Measurements from ENCODE around the genes KCNAB1, TIPARP and PTX3.

DNA sequence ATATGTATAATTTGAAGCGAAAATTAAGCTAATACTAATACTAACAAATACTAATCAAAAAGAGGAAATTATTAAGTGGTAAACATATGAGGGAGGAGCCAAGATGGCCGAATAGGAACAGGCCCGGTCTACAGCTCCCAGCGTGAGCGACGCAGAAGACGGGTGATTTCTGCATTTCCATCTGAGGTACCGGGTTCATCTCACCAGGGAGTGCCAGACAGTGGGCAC, 344.2 kb downstream of the RAP2B start:
- PRO-cap, 7 experiments, result no peak in any of the 7 experiments
- RAMPAGE, long total RNA, 2 experiments, result no peak in any of the 2 experiments

- PRO-cap, 7 experiments, result no peak in any of the 7 experiments
- RAMPAGE, long total RNA, 2 experiments, result no peak in any of the 2 experiments
Measured at GRCh38 chr3:155232397-155232936, 61.0 kb downstream of the STRIT1 start.

DNA sequence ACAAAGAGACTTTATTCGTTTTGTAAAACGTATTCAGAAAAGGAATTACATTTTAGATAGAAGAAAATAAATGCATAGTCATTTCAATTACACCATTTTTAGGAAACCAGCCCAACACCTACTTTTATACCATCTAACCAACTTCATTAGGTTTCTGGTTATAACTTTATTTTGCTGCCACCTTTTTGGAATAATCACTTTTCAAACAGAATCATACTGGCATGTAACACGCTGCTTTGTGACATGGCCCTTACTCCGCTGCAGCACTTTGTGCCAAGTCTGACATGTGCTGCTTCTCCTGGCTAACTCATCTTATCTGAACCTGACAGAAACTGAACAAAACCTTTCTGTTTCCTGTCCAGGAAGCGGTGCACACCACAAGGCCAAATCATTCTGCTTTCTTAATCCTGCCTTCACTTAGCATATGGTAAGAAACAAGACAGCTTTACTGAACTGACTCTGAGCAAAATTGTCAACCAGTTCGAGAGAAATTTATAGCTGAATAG, 41.3 kb upstream of the STRIT1 start:
- PRO-cap, 7 experiments, result no peak in any of the 7 experiments
- RAMPAGE, long total RNA, 2 experiments, result no peak in any of the 2 experiments

GRCh38 chr3:155598674-155599096, 146.2 kb downstream of the PLCH1 start:
- PRO-cap, 7 experiments, result no peak in any of the 7 experiments
- RAMPAGE, long total RNA, 2 experiments, result no peak in any of the 2 experiments

DNA sequence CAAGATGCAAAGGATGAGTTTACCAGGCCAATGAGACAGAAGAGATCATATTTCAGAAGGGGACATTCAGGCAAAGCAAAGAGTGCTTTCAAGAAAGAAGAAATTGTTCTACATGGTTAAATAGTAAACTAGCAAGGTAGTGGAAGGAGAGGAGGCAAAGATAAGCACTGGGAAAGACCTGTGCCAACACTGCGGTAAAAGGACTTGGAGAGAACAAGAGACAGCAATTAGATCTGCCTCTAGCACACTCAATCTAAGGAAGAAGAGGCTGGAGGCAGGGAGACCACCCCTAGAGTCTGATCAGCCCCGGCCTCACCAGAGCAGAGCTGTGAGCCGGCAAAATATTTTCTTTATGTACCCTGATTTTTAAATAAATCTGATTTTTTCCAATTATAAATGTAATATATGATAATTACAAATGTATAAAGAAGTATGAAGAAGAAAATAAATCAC, 79.5 kb downstream of the PLCH1 start:
- PRO-cap, 7 experiments, result no peak in any of the 7 experiments
- RAMPAGE, long total RNA, 2 experiments, result no peak in any of the 2 experiments

GRCh38 chr3:155743625-155743942, 1.3 kb downstream of the PLCH1 start:
- PRO-cap, 7 experiments, result no peak in any of the 7 experiments
- RAMPAGE, long total RNA, 2 experiments, result no peak in any of the 2 experiments

DNA sequence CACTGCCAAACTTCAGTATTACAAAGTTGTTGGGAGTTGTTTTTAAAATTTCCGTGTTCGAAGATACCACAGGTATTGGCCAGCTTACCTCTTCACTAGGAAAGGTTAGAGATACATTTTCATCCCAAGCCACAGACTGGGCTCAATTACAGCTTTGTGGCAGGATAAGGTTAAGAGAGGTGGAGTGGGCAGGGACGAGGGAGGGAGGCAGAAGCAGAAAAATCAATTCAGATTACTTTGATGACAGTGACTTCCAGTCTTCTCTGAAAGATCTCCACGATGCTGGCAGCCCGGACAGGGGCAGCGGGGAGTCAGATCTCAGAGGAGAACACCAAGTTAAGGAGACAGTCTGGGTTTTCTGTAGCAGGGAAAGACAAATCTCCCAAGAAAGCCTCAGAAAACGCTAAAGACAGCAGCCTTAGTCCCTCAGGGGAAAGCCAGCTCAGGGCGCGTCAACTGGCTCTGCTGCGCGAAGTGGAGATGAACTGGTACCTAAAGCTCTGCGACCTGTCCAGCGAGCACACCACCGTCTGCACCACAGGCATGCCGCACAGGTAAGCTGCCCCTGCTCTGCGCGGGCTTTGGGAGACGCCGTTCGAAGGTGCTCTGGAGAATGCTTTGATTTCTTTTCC, at the start of gene KCNAB1:
Gene KCNAB1, plus strand, starts transcription at position 246 of the 632 bp plus-strand sequence.
- PRO-cap, 7 experiments, result no peak in any of the 7 experiments
- RAMPAGE, long total RNA, 2 experiments, result no peak in any of the 2 experiments

GRCh38 chr3:156455692-156456263, 99.1 kb downstream of the SSR3 start:
- PRO-cap, 7 experiments, result no peak in any of the 7 experiments
- RAMPAGE, long total RNA, 2 experiments, result no peak in any of the 2 experiments

GRCh38 chr3:156537856-156538491, 16.9 kb downstream of the SSR3 start:
- PRO-cap, 7 experiments, result no peak in any of the 7 experiments
- RAMPAGE, long total RNA, 2 experiments, result no peak in any of the 2 experiments

- PRO-cap, 7 experiments, result peak in 7 of 7 experiments; most common plus-strand start chr3:156674590 (in 7); most common minus-strand start chr3:156674444 (in 5)
- RAMPAGE, long total RNA, 2 experiments, result start-site peak on the plus strand in 2 of 2 experiments, at chr3:156674585-156674624 at its widest, 1,533 to 4,052 reads per replicate; start-site peak on the minus strand in 2 of 2 experiments, at chr3:156674076-156674382 at its widest, 7 to 54 reads per replicate
Measured at GRCh38 chr3:156673846-156674734, at the start of gene TIPARP. TSS of gene TIPARP (plus strand) at chr3:156674590.

DNA sequence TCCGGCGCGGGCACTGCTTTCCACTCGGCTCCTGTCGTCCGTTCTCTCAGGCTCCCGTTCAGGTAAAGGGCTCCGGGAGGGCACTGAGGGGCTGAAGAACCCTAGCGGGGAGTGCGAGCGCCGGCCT, 208 bp downstream of the TIPARP start:
- PRO-cap, 7 experiments, result peak in 1 of 7 experiments; most common plus-strand start position 94 of the sequence (in 1); most common minus-strand start position 68 of the sequence (in 1)
- RAMPAGE, long total RNA, 2 experiments, result no peak in any of the 2 experiments

DNA sequence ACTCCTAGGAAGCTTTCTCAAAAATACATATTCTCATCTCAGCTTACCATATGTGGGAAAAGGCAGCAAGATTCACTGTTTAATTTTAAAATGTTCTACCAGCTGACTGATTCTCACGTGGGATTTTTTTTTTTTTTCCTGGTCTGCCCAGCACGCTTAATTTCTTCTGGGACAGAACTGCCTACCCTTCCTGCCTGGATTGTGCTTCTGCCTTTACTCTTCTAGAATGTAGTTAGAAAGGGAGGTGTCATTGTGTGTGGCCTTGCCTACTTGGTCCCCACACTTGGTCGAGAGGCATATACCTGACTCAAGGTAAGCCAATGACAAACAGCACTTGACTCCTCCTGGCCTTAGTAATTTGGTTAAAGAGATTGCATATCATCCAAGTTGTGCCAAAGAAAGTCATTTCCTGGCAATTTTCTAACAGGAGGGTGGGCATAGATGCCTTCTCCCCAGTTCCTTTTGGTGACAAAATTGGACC, 8.1 kb upstream of the LEKR1 start:
- PRO-cap, 7 experiments, result no peak in any of the 7 experiments
- RAMPAGE, long total RNA, 2 experiments, result no peak in any of the 2 experiments

GRCh38 chr3:157088439-157089034, 71.4 kb downstream of the CCNL1 start:
- PRO-cap, 7 experiments, result peak in 7 of 7 experiments; most common plus-strand start chr3:157088920 (in 5); most common minus-strand start chr3:157088717 (in 7)
- RAMPAGE, long total RNA, 2 experiments, result start-site peak on the minus strand in 2 of 2 experiments, at chr3:157088688-157088996 at its widest, 5 to 74 reads per replicate

DNA sequence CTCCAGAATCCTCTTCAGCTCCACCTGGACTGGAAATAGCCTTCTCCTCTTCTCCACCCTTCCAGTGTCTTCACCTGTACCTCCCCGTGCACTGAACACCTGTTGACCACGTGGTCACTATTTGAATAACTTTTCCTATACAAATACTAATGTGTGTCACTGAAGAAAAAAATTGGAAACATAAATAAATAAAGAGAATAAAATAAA, 52.9 kb downstream of the CCNL1 start:
- PRO-cap, 7 experiments, result no peak in any of the 7 experiments
- RAMPAGE, long total RNA, 2 experiments, result no peak in any of the 2 experiments

DNA sequence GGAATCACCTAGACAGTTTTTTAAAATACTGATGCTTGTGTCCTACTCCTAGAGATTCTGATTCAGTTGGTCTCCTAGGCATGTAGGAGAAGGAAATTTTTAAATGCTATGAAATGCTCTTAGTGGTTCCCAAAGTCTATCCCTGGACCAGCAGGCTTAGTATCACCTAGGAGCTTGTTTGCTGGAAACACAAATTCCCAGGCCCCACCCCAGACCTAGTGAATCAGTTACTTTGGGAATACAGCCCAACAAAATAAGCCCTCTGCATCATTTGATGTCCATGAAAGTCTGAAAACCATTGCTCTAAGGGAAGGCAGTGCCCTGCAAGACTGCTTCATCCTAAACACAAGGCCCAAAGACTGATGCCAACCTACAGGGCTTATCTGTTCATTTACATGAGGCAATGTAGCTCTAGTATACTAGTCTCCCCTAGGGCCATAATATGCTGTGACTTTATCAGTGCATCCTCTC, 36.3 kb downstream of the CCNL1 start:
- PRO-cap, 7 experiments, result no peak in any of the 7 experiments
- RAMPAGE, long total RNA, 2 experiments, result no peak in any of the 2 experiments

GRCh38 chr3:157147230-157148112, 12.5 kb downstream of the CCNL1 start:
- PRO-cap, 7 experiments, result no peak in any of the 7 experiments
- RAMPAGE, long total RNA, 2 experiments, result no peak in any of the 2 experiments

DNA sequence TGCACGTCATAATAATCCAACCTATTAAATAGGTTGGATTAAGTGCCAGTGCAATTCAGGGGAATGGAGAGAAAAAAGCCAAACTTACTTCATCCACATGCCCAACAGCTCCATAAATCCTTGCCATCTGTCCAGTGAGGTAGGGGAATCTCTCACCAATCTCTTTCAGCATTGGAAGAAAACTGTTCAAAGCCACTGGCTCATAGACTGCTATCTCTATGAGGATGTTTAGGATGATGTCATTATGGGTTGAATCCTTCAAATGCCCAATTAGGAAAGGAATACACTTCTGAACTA, 22.9 kb upstream of the PTX3 start:
- PRO-cap, 7 experiments, result no peak in any of the 7 experiments
- RAMPAGE, long total RNA, 2 experiments, result no peak in any of the 2 experiments

GRCh38 chr3:157436469-157437110, at the start of gene PTX3:
TSS of gene PTX3 (plus strand) at chr3:157436850.
- PRO-cap, 7 experiments, result peak in 2 of 7 experiments; most common plus-strand start chr3:157436881 (in 2); most common minus-strand start chr3:157436649 (in 1)
- RAMPAGE, long total RNA, 2 experiments, result no peak in any of the 2 experiments

GRCh38 chr3:157488031-157488623, 15.1 kb downstream of the VEPH1 start:
- PRO-cap, 7 experiments, result no peak in any of the 7 experiments
- RAMPAGE, long total RNA, 2 experiments, result no peak in any of the 2 experiments

DNA sequence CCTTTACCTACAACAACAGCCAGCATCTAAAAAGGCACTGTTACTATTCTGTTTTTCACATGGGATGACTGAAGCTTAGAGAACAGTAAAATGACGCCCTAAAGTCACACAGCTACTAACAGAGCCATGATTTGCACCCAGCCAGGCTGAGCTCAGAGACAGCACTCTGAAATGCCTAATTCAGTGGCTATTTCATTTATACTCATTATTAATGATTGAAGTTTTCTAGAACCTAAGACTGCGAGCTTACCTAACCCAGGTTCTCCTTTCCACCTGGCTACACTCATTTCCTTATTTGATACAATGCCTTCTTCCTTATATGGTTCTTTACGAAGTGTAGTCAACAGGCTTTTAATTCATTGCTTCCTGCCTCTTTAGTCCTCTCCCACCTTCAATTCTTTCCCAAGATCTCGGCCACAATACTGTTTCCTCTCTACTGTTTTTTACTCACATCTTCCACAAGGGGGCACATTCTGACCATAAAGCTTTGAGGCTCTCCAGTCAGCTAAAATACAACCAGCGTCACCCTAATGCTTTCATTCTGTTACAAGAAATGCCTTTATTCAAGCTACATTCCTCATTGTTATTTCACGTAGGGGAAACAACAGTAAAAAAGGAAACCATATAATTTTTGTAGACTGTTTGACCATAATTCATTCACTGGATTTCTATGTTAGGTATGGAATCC, 29.2 kb upstream of the VEPH1 start:
- PRO-cap, 7 experiments, result no peak in any of the 7 experiments
- RAMPAGE, long total RNA, 2 experiments, result no peak in any of the 2 experiments